Metastatic Breast Carcinoma in the Brain (tissue), 10 donors: ENCODE results near the genes OR2D2 and TUB.

DNA sequence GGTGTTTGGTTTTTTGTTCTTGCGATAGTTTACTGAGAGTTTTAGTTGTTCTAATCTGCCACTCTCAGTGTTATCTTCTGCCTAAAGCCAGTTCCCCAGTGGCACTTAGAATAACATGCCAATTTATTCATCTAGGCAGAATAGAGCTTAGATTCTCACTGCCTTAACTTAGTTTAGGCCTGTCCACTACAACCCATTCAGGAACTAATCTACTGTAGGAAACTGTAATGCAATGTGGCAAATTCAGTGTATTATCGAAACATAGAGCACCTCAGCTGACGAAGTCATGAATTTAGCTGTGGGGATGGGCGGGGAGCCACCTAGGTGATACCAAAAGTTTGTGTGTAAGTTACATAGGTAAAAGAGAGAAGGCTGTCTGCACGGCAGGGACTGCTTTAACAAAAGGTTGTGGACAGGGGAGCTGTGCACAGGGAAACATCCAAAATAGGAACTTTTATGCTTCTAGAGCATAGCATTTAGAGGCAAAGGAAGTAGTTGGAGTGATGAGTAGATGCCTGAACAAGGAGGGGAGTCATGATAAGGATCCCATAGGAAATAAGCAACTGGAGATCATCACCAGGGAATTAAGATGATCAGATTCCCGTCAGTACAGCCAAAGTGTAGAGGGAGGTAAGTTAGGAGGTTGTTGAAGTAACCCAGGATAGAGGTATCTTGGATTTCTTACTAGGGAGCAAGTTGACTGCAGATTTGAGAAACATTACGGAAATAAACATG lies 4.0 kb downstream of the MRPL17 start:
- PRO-cap, 10 experiments, result no peak in any of the 10 experiments

DNA sequence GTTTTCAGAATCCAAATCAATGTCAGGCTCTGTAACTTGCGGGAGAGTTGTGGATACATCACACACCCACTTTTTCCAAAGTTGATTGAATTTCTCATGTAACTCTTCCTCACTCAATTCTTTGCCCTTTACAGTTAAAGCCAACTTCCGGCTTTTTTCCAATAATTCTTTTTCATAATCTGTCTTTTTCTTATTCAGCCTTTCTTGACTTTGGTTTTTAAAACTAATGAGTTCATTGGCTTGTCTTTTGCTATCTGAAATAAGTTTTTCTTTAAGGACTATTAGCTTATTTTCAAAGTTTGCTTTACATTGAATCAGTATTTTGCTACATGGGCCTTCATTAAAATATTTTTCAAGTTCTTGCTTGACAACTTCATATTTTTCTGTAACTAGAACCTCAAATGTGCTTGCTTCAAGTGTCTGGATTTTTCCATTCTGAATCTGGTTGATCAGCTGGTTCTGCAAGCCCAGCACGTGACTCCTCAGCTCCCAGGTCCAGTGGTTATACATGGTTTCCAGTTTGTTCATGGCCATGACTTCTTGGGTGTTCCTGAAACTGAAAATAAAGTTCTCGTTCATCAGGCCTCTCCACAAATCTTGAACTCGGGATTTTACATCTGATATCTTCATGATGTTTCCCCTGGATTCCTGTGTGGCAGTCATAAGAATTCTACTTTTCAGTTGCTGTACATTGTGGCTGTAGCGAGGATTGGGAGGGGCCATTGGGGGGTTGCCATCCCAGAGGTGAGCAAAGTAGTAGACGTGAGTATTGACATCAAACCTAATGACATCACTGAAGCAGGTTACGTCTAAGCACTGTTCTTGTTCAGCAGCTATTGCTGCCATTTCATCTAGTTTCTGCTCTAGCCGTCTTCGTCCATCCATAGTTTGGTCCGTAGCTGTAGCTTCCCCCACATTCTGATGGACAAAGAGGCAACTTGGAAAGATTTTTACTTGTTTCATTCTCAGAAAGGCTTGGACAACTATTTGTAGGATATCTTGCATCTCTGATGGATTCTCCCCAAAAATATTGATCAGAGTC lies 33.3 kb upstream of the MRPL17 start:
- PRO-cap, 10 experiments, result no peak in any of the 10 experiments

DNA sequence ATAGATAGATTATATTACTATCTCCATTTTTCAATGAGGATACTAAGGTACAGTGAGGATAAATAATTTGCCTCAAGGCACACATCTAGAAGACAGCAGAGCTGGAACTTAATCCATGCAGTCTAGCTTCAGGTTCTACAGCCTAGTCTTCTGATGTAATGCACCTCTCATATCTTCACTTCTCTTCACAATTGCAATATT lies 16.9 kb upstream of the OR6A2 start:
- PRO-cap, 10 experiments, result no peak in any of the 10 experiments

GRCh38 chr11:6892281-6892883 lies at the start of gene OR2D2:
Gene OR2D2 (minus strand): TSS chr11:6892500.
- PRO-cap, 10 experiments, result no peak in any of the 10 experiments

GRCh38 chr11:7251481-7251743 lies 292 bp upstream of the SYT9 start:
- PRO-cap, 10 experiments, result no peak in any of the 10 experiments

- PRO-cap, 10 experiments, result peak in 2 of 10 experiments; most common plus-strand start chr11:7523675 (in 1); most common minus-strand start chr11:7523505 (in 2)
Measured at GRCh38 chr11:7523229-7524239, 9.7 kb downstream of the PPFIBP2 start.

DNA sequence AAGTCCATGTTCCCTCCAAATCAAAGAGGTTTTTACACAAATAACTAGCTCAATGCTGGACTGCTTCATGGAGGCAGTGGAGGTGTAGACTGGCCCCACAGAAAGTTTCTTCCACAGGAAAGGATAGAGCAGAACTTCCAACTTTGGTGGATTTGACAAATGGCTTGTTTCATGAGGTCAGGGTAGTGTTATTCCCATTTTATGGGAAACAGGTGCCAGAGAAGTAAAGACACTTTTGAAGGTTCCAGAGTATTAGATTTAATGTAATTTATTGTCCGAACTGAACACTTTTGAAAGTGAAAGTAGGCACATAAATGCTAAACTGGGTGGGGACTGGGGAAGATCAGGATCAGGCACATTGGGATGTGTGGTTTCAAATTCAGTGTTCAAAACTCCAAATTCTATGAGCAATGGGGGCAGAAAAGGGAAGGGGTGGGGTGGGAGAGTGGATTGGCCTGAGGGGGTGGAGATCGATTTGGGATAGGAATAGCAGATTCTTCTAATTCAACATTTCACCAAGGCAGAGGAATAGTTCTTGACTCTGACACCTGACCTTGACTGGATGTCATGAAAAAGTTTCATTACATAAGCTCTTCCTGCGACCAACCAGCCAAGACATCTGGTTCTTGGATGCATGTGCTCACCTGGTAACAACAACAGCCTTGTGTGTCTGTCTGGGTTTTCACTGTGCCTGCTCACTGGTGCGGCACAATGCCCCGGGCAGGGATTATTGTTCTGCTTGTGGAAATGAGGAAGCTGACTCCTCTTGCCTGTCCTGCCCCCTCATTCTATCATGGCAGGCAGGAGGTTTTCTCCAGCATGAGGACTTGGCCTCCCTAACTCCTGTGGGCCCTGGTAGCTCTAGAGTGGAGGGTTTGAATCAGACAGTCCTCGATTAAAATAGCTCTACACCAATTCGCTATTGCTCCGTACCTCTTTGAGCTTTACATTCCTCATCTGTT lies 10.8 kb downstream of the PPFIBP2 start:
- PRO-cap, 10 experiments, result peak in 2 of 10 experiments; most common plus-strand start position 669 of the sequence (in 1); most common minus-strand start position 560 of the sequence (in 2)

DNA sequence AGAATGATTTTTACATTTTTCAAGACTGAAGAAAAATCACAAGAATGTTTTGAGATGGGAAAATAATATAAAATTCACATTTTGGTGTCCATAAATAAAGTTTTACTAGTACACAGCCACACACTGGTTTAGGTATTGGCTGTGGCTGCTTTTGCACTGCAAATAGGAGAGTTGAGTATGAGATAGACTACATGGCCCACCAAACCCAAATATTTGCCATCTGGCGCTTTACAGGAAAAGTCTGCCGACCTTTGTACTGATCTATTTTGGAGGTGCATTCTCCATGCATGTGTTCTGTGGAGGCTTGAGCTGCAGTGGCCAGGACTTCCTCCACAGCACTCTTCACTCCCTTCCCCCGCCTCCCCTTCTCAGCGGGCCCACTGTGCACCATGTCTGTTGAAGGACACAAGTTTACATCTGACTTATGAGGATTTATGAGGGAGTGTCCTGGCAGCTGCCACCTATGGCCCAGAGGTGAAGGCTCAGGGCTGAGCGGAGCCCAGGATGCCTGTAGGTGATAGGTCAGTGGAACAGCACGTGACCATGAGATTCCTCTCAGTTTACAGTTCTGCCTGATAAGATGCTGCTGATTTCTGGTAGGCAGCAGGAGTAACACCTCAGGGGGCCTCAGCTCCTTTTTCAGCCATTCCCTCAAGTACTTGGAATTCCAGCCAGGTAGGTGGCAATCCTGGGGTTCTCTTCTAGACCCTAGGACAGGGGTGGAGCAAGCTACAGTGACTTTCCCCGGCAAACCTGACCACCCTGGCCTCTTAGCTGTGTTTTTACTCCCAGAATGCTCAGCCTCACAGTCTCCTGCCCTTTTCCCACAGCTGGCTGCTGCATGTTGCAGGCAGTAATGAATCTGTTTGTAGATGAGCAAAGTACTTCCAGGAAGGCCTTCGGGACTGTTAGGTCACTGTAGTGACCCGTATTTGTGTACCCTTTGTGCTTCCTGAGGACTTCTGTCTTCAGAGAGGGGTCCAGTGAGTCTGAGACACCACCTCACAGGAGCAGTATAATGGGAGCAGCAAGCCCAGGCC lies 59.9 kb downstream of the PPFIBP2 start:
- PRO-cap, 10 experiments, result peak in 2 of 10 experiments; most common plus-strand start position 558 of the sequence (in 1); most common minus-strand start position 316 of the sequence (in 2)

GRCh38 chr11:7592598-7593281 lies 78.9 kb downstream of the PPFIBP2 start:
- PRO-cap, 10 experiments, result no peak in any of the 10 experiments

DNA sequence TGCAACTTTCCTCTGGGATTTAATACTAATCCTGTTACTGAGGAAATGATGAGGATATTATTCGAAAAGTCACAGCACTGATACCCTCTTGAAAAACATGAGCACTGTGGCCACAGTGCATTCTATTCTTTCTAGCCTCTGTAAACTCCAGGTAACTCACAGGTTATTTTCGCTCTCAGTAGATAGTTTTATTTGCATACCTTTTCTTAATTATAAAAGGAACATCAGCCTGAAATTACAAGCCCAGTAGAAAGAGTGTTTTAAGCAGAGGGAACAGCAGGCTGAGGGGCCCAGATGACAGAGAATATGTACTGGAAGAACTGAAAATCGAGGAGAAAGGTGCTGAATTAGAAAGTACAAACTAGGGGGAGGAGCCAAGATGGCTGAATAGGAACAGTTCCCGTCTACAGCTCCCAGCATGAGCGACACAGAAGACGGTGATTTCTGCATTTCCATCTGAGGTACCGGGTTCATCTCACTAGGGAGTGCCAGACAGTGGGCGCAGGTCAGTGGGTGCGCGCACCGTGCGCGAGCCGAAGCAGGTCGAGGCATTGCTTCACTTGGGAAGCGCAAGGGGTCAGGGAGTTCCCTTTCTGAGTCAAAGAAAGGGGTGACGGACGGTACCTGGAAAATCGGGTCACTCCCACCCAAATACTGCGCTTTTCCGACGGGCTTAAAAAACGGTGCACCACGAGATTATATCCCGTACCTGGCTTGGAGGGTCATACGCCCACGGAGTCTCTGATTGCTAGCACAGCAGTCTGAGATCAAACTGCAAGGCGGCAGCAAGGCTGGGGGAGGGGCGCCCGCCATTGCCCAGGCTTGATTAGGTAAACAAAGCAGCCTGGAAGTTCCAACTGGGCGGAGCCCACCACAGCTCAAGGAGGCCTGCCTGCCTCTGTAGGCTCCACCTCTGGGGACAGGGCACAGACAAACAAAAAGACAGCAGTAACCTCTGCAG lies 30.3 kb upstream of the OR5P3 start:
- PRO-cap, 10 experiments, result no peak in any of the 10 experiments

- PRO-cap, 10 experiments, result peak in 8 of 10 experiments; most common plus-strand start chr11:8081217 (in 7); most common minus-strand start chr11:8081096 (in 1)
Measured at GRCh38 chr11:8080970-8082216, at the start of gene TUB. Gene TUB (plus strand): TSS chr11:8081211.

GRCh38 chr11:8258789-8259354 lies 4.8 kb downstream of the LMO1 start:
- PRO-cap, 10 experiments, result no peak in any of the 10 experiments

DNA sequence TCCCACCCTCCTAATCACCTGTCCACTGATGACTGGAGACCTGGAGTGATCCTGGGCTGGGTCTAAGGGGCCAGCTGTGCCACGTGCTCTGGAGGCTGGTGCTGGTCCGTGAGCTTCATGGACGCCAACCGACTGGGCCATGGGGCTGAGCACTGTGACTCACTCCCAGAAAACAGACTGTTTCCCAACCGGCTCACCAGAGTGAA lies 14.0 kb upstream of the LMO1 start:
- PRO-cap, 10 experiments, result no peak in any of the 10 experiments

- PRO-cap, 10 experiments, result no peak in any of the 10 experiments
Measured at GRCh38 chr11:8384027-8384732, 120.5 kb upstream of the LMO1 start.

DNA sequence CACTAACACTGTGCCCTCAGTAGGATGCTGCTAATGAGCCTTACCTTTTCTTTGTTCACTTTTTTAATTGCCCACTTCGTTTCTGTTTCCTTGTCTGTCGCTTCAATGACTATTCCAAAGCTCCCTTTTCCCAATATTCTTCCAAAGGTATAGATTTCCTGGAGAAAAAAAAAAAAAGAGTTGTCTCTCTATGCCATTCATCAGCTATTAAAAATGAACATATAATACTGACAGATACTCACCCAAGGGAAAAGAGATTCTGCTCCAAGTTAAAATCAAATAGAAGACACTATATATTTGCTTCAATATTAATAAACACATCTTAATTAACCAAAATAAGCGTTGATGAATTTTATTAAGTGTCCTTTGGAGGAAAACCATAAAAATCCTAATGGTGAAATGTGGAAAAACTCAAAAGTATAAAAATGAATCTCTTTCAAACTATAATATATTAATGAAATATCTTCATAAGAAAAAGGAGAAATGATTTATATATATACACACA lies 129.3 kb downstream of the STK33 start:
- PRO-cap, 10 experiments, result no peak in any of the 10 experiments

DNA sequence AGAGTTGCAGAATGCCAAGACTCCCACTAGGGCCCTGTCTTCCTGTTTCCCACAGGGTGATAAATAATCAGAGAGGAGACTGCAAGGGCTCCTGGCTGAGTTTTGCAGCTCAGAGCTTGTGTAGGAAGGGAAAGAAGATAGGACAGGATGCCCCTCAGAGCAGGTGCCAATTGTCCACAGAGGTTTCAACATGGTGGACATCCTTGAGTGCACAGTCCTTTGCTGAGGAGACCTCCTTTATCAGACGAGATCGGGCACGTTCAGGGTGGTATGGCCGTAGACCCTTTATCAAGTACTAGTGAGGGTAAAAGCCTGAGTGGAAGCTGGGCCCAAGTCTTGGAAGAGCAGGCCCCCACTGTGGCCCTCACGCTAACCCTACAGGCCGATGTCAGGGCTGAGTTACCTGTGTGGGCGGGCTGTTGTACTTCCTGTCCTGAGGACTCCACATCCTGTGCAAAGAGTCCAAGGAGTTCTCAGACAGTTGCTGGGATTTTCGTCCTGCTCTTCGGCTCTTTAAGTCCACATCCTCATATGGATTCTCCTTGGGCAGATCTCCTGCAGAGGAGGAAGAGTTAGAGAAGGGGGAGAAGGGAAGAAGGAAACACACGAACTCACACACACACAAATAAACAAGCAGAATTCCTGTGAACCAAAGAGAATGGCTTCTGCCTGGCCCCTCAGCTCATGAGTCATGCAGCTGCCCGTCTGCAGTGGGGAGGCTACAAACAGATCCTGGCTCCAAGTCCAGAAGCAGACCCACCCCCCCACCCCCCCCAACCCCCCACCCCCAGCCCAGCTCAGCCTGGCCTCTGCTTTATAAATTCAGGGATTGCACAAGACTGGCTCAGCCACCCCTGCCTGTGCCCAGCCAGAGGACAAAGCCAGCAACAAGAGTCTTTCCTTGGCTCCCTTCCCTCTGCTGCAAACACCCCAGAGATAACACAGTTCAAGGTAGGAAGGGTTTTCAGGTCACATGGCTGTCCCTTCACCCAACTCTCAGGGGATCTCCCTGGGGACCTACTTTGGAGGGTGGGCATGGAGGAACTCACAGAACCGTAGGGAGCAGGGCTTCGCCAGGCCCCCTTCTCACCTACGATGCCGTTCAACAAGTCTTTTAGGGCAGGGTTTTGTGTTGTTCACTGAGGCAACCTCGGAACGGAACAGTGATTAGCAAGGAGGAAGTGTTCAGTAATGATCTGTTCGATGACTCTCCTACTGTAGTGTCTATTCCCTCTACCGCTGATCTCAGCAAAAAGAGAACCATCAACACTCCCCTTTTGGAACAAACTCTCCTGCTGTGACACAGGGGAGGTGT lies 35.2 kb downstream of the RPL27A start:
- PRO-cap, 10 experiments, result peak in 1 of 10 experiments; most common plus-strand start position 847 of the sequence (in 1); most common minus-strand start position 712 of the sequence (in 1)

GRCh38 chr11:8759630-8760221 lies 50.7 kb downstream of the DENND2B start:
- PRO-cap, 10 experiments, result no peak in any of the 10 experiments

DNA sequence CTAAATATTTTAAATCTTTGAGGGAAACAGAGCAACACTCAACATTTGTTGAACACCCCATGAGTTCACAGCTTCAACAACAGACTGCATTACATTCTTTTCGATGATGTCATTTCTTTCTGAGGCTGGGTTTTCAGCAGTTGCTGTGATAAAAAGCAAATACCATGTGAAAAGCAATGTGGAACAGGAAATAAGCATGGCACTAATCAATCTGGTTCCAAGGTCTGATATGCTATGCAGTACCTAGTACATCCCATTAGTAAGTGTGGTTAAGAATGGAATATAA lies 45.2 kb downstream of the DENND2B start:
- PRO-cap, 10 experiments, result no peak in any of the 10 experiments

DNA sequence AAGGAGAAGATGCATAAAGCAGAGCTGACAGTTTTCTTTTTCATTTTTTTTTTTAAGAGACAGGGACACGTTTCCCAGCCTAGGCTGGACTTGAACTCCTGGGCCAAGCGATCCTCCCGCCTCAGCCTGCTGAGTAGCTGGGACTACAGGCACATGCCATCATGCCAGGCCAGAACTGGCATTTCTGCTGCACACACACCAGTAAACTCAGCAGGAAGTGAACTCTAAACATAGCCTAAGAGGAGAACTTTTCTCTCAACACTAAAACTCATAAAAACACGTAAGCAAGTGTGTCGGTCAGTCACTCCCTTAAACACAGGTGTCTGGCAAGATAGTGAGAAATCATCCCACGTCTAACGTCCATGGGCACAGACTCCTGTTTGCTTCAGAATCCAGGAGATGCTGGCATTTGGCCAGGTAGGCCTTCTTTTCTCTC lies 23.2 kb downstream of the DENND2B start:
- PRO-cap, 10 experiments, result peak in 1 of 10 experiments; most common minus-strand start position 219 of the sequence (in 1)

- PRO-cap, 10 experiments, result peak in 2 of 10 experiments; most common plus-strand start chr11:8807692 (in 1)
Measured at GRCh38 chr11:8807305-8808224, 2.9 kb downstream of the DENND2B start.